Mesenteric fat pad (tissue), 1 donor: ENCODE data around the genes KRTAP24-1, KRTAP23-1, KRTAP13-2 and KRTAP11-1.

GRCh38 chr21:29307906-29308494 is 9.3 kb downstream of the BACH1 start:
- PRO-cap: no peak

DNA sequence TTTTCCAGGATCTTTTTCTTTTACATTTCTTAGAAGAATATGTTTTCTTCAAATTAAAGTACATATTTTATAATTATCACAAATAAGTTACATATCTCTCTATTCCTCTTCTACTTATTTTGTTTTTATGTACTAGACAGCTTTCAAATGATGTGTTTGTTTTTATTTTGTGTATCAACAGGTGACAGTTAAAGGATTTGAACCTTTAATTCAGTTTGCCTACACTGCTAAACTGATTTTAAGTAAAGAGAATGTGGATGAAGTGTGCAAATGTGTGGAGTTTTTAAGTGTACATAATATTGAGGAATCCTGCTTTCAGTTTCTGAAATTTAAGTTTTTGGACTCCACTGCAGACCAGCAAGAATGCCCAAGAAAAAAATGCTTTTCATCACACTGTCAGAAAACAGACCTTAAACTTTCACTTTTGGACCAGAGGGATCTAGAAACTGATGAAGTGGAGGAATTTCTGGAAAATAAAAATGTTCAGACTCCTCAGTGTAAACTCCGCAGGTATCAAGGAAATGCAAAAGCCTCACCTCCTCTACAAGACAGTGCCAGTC is 27.2 kb downstream of the BACH1 start:
- PRO-cap: no peak

- PRO-cap: no peak
Observed at GRCh38 chr21:29411196-29411886, 112.6 kb downstream of the BACH1 start.

GRCh38 chr21:30282821-30283034 is at the start of gene KRTAP24-1:
Gene KRTAP24-1 (minus strand): TSS chr21:30282950.
- PRO-cap: no peak

- PRO-cap: no peak
Observed at GRCh38 chr21:30348573-30348867, at the start of gene KRTAP23-1. Gene KRTAP23-1 (minus strand): TSS chr21:30348606.

DNA sequence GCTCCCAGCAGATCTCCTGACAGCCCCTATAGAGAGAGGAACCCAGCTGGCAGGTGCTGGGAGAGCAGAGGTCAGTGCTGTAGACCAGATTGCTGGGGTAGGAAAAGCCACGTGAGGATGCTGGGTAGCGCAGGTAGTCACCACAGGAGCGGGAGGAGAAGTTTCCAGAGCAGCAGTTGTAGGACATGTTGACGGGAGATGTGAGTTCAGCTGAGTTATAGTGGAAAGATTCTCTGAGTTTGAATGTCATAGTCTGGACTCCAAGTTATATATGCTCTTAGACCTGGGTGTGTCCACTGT is at the start of gene KRTAP13-2:
Gene KRTAP13-2, minus strand, starts transcription at position 245 of the 300 bp plus-strand sequence.
- PRO-cap: no peak

DNA sequence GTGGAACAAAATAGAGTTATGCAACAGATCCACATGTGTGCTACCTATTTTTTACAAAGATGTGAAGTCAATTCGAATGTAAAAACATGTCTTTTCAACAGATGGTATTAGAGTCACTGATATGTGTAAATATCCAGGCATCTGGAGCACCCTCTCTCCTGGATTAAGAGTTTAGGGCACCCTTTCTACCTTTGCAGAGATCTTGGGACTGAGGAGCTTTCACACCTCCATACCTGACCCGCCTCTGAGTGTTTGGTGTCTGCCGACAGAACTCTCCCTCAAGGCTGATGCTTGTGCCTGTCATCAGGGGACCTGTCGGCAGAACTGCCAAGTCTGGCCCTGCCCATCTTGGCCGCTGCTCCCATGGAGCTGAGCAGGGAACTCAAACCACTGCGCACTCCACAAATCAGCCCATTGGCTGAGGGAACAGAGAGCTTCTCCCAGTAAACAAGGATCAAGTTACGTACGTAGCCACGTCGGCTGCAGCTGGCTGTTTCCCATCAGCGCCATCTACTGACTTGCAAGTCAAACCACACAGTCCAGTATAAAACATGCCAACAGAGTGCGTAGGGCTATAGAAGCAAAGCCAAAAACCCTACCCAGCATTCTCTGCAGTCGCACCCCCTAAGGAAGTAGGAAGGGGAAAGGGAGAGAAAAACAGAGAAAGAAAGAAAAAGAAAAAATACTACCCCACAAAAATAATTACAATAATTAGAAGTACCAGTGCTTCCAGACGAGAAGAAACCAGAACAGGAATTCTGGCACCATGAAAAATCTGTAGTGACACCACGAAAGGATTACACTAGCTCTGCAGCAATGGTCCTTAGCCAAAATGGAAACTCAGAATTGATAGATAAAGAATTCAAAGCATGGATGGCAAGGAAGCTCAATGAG is 13.0 kb downstream of the KRTAP13-1 start:
- PRO-cap: no peak

DNA sequence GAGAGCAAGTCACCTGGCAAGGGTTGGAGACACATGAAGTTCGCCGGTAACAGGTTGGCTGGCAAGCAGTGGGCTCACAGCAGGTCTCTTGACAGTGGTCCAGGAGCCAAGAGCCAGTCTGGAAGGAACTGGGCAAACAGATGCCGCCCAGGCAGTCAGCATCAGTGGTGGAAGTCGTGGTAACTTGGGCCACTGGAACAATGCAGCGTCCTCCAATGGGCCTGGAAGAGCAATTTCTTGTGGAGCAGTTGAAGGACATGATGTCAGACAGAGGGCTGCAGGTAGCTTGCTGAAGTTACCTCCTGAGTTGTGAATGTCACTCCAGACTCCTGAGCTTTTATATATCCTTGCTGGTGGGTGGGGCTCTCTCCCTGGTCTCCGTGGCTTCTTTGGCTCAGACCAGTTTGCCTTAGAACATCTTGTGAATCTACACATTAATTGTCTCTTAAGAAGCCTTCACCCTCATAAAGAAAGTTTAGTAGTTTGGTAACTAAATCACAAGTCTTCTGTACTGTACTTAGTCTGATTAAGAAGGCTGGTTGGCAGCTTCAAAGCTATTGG is at the start of gene KRTAP11-1:
Gene KRTAP11-1, minus strand, starts transcription at position 315 of the 561 bp plus-strand sequence.
- PRO-cap: no peak

DNA sequence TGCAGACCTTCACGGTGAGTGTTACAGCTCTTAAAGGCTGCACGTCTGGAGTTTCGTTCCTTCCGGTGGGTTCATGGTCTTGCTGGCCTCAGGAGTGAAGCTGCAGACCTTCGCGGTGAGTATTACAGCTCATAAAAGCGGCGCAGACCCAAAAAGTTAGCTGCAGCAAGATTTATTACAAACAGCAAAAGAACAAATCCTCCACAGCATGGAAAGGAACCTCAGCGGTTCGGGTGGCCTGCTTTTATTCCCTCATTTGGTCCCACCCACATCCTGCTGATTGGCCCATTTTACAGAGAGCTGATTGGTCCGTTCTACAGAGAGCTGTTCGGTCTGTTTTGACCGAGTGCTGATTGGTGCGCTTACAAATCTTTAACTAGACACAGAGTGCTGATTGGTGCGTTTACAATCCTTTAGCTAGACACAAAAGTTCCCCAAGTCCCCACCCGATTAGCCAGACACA is 49.6 kb upstream of the KRTAP19-8 start:
- PRO-cap: no peak

- PRO-cap: no peak
Observed at GRCh38 chr21:31557089-31557895, 102.2 kb upstream of the SOD1 start.

DNA sequence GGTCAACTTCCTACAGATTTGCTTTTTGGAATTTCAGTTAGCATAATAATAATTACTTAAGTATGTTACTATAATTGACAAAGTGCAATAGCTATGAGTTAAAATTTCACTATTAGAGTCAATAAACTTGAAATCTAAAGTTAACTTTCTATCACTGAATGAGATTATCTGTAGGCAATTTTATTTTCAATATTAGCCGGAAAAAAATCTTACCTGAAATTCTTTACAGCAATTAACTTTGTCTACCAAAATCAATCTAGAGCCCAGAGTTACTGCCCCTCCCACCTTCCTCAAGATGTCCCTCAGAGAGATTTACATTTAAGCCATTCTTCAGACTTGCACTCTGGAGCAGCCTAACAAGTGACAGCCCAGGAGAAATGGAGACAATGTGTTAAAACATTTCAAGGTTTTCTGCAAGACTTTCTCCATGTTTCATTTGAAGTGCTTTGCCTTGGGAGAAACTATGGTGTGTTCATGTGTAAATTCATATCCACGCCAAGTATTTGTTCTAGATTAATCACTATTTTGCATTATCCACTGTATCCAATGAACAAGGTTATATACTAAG is 20.4 kb downstream of the SOD1 start:
- PRO-cap: no peak

DNA sequence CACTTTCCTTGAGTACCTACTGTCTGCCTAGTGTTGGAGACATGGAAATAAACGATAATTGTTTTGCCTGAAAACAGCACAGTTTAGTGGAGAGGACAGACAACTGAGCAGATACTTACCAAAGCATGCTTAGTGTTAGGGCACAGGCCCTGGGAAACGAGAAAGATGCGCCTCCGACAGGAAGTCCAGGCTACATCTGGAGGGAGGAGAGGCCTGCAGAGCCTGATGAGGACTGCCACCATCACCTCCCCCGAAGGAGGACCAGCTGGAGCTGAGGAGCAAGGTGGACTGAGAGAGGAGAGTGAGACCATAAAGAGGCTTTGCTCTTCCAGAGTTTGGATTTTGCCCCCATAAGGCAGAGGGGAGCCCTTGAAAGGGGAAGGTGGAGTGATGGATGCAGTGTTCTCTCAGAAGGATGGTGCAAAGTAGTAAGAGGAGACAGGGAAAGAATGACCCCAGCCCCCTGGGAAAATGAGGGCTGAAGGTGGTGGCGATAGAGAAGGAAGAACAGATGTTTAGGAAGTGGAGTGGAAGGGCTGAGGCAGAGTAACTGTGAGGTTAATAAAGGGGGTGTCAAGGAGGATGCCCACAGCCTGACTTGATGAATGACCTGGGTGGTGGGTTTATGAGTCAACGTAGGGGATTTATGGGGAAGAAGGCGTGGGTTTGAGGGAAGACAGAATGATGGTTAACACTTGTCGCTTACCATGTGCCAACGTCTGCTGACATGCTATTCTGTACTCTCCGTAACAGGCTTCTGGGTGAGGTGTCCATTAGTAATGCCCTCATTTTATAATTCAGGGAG is 1.1 kb upstream of the SCAF4 start:
- PRO-cap: no peak

GRCh38 chr21:31781819-31782087 is 49.8 kb upstream of the SCAF4 start:
- PRO-cap: no peak

- PRO-cap: no peak
Observed at GRCh38 chr21:32094898-32095175, 184.0 kb downstream of the MIS18A start.

DNA sequence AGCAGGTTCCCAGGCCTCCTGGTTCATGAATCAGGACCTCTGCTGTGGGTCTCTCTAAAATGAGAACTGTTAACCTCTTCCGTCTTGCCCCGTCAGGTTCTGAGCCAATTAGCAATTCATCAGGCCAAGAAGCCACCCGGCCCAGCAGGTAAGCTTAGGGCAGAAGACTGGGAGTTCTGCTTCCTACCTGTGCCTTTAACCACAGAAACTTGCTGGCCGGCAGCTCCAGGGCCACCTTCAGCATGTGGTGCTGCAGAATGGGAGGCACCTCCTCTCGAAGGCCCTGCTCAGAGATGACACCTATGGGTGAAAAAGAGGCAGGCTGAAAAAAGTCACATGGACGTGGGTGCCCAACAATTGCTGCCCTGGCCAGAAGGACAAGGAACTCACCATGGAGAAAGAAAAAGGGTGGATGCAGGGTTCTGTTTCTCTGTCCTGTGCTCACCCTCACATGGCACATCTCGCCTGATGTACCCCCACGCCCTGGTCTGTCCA is 33.2 kb downstream of the URB1 start:
- PRO-cap: no peak

DNA sequence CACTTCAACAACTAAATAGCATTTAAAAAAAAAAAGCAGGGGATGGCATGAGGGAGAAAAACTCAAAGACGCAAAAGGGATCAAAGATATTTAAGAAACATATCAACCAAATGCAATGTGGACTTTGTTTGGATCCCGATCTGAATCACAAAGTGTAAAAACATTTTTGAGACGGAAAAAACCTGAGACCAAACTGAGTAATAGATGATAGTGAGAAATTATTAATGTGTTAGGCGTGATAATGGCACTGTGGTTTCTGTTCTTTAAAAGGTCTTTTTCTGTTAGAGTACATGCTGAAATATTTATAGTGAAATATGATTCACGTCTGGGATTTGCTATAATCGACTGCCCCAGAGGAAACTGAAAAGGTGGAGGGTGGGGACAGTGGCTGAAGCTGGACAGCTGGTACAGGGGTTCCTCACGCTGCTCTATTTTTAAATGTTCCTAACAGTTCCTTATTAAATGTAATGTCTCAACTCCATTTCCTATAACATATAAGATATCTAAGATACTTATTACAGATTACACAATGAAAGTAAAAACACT is 11.3 kb downstream of the URB1 start:
- PRO-cap: no peak

GRCh38 chr21:32448579-32449055 is 36.1 kb downstream of the EVA1C start:
- PRO-cap: no peak

DNA sequence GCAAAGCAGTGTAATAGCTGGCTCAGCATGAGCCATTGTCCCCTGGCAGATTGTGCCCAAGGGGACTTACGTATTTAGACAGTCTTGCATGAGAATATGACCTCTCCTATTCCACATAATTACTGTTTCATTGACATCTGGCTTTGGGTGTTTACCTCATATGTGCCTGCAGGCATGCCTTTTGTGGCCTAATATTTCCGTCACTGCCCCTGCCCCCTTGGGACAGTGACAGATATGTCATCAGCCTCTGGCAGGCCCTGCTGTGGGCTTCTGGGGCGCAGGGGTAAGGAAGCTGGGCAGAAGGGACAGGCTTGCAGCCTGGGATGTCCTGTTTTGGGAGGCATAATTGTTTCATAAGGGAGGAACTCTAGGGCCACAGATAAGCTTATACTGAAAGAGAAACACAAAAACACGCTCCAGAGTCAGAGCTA is 77.2 kb downstream of the TCP10L start:
- PRO-cap: no peak

GRCh38 chr21:32592926-32593494 is 7.7 kb upstream of the TCP10L start:
- PRO-cap: no peak

- PRO-cap: no peak
Observed at GRCh38 chr21:32602038-32602711, 10.0 kb downstream of the CFAP298 start.